Myometrial cell (primary cell): ENCODE measurements around the genes ACTL6A and DNAJC19.

GRCh38 chr3:177185043-177185736, 12.1 kb downstream of the TBL1XR1 start:
- RAMPAGE, long total RNA: no peak

DNA sequence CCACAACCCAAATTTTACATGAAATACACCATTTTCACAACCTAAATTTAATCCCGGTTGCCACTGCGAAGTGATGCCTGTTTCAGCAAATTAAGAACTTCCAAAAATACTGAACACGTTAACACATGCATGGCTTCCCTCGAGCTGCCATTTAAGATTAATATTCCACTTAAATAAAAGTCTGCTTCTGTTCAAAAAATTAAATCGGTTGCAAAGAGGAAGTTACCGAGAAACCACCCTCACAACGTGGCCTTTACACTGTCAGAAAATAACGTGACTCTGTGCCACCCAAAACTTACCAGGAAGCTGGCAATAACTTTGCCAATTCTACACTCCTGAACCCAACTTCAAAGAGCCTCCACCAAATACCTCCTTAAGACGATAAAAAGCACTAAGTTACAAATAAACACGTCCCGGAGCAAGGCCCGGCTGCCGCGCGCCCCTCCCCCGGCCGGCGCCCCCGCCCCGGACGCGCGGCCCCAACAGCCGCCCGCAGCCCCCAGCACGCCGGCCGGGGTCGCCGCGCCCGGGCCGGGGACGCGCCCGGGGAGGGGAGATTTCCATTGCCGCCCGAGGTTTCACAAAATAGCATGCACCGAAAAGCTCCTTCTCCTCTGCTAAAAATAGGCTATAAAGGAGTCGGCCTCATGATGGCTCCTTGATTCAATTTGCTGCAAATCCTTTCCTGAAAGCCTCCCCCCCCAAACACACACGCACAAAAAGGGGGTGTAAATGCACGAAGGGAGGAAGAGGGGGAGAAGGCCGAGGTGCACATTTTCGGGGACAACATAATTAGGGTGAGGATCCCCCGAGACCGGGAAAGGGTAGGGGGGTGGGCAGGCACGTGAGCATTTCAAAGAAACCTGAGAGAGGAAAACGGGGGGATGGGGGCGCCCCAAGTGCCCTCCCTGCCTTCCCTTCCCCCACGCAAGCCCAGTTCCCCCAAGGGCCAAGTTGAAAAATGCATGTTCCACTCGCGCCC, 950 bp downstream of the TBL1XR1 start:
- RAMPAGE, long total RNA: start-site peak on the minus strand centred at position 411 of the sequence, 97 bp wide, 28 and 52 reads in 2 replicates

DNA sequence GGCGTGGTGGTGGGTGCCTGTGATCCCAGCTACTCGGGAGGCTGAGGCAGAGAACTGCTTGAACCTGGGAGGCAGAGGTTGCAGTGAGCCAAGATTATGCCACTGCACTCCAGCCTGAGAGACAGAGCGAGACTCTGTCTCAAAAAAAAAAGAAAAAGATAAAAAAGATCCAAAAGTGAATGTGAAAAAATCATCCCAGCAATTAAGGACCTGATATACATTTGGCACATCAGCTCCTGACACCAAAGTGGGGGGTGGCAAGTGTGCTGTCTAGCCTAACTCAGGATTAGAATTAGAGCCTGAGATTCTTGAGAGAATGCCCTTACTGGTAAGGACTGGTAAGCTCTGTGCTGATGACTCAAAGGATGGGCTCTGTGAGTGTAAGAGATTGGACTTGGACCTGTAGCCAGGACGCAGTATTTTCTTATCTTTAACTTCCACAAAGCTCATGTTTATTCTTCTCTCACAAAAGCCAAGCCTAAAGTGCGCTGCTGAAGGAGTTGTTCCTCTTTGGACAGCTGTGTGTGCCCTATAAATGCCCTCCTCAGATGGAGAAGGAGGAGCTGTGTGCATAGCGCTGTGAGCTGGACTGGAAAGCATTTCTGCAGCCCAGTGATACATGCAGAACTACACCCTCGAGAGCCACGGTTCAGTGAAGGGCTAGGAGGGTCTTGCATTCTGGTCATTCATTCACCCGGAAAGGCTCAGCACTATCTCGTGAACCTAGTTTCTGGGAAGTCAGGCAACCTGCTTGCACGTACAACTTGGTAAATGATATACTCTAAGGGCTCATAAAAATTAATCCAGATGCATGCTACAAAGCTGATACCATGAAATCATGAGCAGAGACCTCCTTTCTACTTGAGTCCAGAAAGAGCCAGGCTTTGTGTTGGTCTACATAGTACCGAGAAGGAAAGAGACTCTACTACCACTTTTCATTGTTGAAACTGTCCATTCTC, 102.8 kb upstream of the TBL1XR1 start:
- RAMPAGE, long total RNA: no peak

GRCh38 chr3:177345140-177346085, 148.1 kb upstream of the TBL1XR1 start:
- RAMPAGE, long total RNA: no peak

DNA sequence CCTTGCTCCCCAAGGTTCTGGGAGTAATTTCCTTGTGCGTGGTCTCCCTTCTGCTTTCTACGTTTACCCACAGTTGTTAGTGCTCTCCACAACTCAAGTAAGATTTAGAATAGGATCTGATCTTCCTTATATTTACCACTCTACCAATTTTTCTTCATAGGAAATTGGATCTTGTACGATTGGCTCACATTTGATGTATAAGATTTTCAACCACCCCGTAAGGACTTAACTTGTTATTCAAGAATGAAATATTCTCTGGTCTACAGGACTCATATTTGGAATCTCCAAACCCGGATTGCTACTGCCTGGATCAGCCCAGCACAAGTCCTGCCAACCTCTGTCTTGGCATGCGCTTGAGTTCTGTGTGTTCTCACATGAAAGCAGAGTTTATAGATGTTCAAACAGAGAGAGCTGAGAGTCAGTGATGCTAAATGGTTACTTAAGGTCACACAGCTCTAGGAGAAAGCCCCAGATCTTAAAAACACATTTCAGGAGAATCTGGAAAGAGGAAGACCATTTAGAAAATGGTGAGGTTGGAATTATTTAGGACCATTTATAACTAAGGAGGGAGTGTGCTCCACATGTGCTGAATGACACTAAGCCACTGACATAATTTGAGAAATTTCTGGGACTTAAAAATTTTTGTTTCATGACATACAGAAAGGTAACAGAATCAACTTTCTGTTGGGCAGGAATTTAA, 268.0 kb upstream of the TBL1XR1 start:
- RAMPAGE, long total RNA: no peak

- RAMPAGE, long total RNA: no peak
Observed at GRCh38 chr3:177515871-177516581, 318.7 kb upstream of the TBL1XR1 start.

DNA sequence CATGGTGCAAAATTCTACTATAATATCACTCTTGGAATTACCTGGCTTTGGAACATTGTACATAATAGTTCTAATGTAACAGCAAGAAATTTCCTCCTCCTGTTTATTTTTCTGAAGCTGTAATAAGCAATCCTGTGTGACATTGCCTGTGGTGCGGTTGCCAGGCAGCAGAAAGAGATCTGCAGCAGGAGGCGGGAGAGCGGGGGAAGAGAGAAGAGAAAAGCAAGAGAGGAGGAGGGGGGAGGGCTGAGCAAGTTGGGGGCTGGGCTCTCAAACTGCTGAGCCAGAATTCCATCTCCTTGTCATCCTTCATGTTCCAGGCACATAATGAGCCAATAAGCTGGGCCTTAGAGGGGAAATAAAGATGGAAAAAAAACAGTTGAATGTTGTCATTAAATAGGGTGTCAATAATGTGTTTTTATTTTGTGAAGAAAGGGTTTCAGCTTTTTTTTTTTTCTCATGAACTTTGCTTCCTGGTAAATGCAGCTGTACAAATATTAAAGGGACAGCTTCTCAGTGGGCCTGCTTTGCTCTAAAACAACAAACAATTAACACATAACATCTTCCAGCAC, 451.3 kb upstream of the KCNMB2 start:
- RAMPAGE, long total RNA: no peak

GRCh38 chr3:179037051-179037733, 34.4 kb downstream of the ZMAT3 start:
- RAMPAGE, long total RNA: no peak

- RAMPAGE, long total RNA: no peak
Observed at GRCh38 chr3:179069942-179070365, 1.7 kb downstream of the ZMAT3 start.

- RAMPAGE, long total RNA: no peak
Observed at GRCh38 chr3:179404113-179404940, 46.9 kb downstream of the GNB4 start.

DNA sequence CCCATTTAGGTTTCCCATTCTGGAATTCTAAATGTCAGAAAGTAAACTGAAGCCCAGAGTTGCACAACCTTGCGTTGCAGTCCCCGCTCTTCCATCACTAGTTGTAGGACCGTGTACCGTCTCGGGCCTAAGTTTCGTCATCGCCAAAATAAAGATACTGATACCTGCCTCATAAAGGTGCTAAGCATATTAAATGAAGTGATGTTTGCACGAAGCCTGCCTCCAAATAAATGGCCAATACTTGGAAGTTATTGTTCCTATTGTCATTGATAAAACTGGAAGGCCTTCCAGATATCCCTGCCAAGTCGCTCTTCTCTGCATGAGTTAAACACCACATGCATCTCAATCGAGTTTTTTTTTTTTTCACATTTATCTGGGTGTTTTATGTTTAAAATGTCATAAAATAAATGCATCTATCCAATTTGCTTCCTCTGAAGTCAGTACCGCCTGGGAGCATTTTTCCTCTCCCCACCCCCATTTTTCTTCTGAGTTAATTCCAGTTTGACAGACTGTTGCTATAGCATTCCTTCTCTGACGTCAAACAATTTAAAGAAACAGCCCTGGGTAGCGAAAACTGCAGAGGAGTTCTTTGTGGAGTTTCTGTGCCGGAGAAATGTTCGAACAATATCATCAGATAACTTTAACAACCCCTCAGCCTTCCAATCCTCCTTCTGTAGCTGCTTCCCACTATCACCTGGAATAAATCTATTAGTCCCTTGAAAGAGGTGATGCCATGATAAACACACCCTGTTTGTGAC, 777 bp upstream of the GNB4 start:
- RAMPAGE, long total RNA: no peak

- RAMPAGE, long total RNA: start-site peak on the plus strand at chr3:179562938-179562977, 706 and 530 reads in 2 replicates
Observed at GRCh38 chr3:179562487-179563408, at the start of gene ACTL6A. Gene ACTL6A, plus strand, starts transcription at chr3:179562926.

GRCh38 chr3:179731432-179732177, 78.8 kb downstream of the USP13 start:
- RAMPAGE, long total RNA: no peak

DNA sequence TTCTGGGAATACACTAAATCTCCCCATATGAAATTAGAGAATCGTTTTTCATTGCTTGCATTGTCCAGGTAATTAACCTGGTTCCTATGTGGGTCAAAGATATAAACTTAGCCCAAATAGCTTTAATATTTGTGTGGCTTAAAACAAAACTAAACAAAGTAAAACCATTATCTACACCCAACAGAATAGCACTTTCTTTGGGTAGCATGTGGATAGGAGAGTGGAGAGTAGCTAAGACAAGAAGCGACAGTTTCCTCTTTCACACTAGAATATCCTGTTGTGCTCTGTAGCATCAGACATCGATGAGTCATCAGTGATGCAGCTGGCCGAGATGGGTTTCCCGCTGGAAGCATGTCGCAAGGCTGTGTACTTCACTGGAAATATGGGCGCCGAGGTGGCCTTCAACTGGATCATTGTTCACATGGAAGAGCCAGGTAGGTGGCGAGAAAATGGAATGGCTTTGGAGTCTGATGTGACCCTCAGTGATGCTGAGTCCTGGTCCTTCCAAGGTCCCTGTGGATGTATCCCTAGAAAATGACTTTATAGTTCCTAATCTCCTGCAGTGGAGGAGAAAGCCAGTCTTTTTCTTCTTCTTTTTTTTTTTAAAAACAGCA, 108.1 kb downstream of the USP13 start:
- RAMPAGE, long total RNA: no peak

DNA sequence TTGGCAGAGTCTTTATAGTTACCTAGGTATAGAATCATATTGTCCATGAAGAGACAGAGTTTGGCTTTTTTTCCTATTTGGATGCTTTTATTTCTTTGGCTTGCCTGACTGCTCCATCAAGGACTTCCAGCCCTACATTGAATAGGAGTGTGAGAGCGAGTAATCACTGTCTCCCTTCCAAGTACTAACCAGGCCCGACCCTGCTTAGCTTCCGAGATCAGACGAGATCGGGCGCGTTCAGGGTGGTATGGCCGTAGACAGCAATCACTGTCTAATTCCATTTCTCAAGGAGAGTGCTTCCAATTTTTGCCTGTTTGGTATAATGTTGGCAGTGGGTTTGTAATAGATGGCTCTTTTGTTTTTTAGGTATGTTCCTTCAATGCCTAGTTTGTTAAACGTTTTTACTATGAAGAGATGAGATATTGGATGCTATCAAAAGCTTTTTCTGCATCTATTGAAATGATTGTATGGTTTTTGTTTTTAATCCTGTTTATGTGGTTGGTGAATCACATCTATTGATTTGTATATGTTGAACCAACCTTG, 125.1 kb upstream of the PEX5L start:
- RAMPAGE, long total RNA: no peak

DNA sequence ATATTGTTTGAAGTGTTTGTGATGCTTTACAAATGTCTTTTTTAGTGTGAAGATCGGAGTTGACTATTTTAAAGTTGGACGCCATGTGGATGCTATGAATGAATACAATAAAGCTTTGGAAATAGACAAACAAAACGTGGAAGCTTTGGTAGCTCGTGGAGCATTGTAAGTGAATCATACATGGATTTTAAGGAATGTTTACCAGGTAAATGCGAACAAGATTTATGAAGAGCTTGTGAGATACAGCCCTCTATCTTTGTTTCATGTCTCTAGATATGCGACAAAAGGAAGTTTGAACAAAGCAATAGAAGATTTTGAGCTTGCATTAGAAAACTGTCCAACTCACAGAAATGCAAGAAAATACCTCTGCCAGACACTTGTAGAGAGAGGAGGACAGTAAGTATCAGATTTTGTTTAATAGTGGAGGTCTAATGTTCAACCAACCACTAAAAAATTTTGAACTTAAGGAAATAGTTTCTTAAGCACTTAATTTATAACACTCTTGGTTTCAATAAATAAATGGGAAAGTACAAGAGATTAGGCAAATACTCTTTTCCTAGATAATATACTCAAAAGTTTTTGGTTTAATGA, 4.3 kb downstream of the TTC14 start:
- RAMPAGE, long total RNA: no peak

GRCh38 chr3:180611394-180611946, 9.5 kb downstream of the TTC14 start:
- RAMPAGE, long total RNA: no peak

GRCh38 chr3:180976434-180977199, 12.9 kb downstream of the DNAJC19 start:
- RAMPAGE, long total RNA: no peak

- RAMPAGE, long total RNA: start-site peak on the minus strand at chr3:180989681-180989751, 2,074 and 3,063 reads in 2 replicates
Observed at GRCh38 chr3:180988952-180990211, at the start of gene DNAJC19. Gene DNAJC19, minus strand, starts transcription at chr3:180989736.

DNA sequence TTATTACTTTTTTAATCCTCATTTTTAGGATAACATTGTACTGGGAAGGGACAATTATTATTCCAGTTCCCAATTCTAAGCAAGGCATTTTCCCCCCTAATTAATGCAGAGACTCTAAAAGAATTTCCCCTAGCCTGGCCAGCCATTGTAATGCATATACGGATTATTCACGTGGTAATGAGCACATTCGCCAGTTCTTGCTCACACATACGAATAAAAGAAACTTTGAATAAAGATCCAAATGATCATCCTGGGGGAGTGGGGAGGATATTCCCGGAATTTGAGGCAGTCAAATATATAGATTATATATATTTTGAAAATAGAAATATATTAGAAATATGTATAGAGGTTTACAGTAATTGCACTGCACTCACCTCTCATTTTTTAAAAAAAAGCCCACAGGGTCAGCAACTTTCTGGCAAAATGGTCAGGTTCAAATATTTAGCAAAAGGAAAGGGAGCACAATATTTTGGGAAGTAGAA, 4.3 kb downstream of the SOX2 start:
- RAMPAGE, long total RNA: no peak